PFSK-1 (cell line): Measurements from ENCODE around the genes TP53INP2 and PROCR.

DNA sequence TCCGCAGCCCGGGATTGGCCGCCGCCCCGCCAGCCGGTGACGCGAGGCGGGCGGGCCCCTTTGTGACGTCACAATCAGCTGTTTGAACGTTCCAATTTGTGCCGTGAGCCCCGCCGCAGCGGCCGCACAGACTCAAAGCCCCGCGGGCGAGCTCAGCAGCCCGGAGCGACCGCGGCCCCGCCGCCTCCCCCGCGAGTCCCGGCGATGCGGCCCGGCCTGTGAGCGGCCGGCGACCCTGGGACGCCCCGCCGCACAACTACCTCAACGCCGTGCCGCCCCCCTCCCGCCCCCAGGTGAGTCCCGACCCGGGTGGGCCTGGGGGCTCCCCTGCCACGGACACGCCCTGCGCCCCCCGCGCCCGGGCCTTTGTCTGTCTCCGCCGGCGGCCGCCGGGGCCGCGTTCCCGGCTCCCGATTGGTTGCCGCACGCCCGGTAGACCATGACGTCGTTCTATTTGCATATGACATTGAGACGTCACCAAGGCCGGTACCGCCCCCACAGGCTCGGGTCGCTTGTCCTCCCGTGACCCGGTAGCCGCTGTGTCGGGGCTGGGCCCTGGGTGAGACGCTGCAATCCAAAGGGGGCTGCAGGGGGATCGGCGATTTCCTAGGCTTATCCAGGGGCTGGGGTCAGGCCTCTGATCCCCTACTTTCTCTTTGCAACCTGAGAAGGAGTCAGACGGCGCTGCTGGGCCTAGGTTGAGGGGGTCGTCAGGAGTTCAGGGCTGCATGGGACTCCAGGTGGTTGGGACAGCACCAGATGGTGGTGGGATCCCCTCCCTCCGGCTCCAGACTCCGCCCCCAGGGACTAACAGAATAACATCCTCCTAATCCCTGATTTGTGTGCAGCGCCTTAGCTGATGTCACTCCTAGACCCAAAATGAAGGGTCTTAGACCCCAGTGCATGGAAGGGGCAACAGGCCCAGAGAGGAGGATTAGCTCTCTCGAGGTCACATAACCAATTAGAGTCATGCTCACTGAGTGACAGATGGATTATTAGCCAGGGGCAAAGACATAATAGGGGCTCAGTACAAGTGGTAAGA is at the start of gene TP53INP2:
Gene TP53INP2, plus strand, starts transcription at position 125 of the 1,042 bp plus-strand sequence.
- RRBS = 2% methylated on average over 30 of the region's 83 CpGs

GRCh38 chr20:34713721-34714099 is 9.6 kb downstream of the TP53INP2 start:
- RRBS = no CpG with 5 or more reads among the region's 1 CpG

GRCh38 chr20:34821967-34822717 is 3.3 kb downstream of the NCOA6 start:
- RRBS = no CpG with 5 or more reads among the region's 7 CpGs

DNA sequence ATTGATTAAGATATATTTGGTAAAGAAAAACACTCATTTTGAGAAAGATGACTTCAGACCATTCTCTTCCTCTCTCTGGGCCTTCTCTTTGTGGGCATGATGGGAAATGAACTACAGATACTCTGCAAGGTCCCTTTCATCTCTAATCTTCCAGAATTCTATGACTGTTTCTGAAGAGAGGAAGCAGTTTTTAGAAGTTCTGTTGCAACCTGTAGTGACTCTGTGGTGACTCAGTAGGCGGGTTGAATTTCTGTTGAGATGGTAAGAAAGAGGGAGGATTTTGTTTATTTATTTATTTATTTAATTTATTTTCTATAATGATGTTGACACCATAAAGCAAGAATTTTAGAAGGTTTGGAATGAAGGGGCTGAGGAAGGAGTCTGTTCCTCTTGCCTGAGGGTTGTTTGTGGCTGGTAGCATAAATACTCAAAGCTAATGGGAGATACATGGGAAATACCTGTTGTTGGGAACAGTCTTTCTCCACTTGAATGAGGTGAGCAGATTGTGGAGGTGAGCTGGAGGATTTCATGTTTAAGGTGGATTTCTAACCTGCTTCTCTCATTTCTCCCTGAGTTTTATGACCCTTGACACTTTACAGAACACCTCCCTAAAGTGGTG is 14.9 kb downstream of the ACSS2 start:
- RRBS = no CpG with 5 or more reads among the region's 1 CpG

DNA sequence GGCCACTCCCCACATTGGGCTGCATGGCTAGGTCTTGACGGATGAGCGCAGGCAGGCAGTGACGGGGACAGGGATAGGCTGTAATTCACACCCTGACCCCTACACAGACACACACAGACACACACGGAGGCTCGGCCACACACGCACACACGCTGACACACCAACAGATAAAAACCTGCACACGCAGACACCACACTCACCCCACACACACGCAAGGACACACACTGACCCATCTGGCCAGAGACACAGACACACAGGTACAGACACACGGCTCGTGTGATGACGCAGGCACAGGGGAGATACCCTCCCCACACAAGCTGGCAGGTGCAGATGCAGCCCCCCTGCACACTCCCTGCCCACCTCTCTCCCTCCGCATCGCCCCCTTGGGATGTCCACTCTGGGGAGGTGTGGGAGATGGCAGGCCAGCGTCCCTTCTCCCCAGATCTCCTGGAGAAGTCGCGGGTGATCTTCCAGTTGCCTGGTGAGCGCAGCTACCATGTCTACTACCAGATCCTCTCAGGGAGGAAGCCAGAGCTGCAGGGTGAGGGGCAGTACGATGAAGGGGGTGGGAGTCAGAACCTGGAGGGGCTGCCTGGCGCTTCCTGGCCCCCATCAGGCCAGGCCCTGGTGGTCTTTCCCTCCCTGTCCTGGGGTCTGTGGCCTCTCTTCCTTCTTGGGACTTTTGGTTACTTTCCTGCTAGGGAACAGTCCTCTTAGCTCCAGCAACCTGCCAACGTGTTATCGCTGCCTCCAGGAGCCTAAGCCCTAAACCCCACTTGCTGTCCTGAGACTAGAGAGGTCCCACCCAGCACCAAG is 30.2 kb downstream of the MYH7B start:
- RRBS = no CpG with 5 or more reads among the region's 22 CpGs

GRCh38 chr20:35171615-35172503 is at the start of gene PROCR:
Gene PROCR, plus strand, starts transcription at chr20:35172072.
- RRBS = no CpG with 5 or more reads among the region's 16 CpGs

DNA sequence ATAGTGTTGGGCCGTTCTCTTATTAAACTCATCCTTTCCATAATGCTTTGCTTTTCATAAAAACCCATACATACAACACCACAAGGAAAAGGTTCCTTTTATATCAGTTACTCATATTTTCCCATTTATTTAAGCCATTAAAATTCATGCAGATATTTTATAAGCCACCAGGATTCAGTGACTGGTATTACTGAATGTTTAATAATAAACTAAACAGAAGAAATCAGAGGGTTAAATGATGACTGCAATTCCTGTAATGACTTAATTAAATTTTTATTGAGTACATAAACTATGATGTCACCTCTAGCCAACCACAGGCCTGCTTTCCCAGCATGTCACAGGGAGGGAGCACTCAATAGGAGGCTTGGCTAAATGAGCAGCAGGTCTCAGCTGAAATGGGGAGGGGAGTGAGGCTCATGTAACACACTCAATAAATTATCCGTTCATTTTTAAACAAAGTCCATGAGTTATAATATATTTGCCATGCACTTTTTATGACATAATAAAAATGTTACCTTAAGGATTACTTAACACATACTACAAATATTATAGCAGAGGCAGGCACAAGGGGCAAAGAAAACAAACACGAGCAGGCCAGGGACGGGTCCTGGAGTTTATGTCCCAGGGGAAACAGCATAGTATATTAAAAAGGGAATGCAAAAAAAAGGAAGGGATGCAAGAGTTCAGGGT is 26.9 kb upstream of the FAM83C start:
- RRBS = no CpG with 5 or more reads among the region's 4 CpGs

DNA sequence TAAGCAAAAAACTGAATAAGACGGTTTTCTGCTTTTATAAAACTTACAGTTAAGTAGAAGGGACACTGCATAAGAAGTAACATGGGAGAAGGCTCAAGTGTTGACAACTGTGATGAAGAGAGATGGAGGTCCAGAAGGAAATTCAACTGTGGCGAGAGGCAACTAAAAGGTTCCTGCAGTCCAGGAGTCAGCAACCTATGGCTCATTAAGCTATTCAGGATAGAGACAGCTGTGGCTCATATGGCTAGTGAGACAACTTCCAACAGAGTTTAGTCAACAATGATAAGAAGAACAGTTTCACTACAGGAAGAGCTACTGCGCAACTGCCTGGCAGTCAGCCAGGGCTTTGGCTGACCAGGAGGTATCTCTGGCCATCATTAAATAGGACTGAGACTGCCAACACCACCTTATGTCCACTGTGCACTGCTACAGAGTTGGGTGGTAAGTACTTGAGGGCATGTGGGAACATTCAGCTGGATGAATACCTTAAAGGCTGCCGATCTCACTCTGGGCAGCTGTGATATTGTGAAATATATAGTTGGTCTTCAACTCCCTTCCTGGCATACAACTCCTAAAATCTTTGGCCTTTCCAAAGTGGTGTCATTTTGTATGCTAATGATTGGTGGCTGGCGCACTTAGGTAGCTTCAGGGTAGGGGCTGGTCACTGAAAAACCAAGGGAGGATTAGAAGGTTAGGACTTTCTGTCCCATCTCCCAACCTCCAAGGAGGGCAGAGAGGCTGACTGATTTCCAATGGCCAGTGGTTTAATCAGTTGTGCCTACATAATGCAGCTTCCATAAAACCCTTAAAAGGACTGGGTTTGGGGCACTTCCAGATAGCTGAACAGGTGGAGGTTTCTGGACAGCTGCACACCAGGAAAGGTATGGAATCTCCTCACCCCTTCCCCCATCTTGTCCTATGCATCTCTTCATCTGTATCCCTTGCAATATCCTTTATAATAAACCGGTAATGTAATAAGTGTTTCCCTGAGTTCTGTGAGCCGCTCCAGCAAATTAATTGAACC is 52.3 kb upstream of the FAM83C start:
- RRBS = no CpG with 5 or more reads among the region's 7 CpGs

- RRBS = no CpG with 5 or more reads among the region's 3 CpGs
Observed at GRCh38 chr20:35474109-35474726, 18.8 kb downstream of the CEP250 start.

DNA sequence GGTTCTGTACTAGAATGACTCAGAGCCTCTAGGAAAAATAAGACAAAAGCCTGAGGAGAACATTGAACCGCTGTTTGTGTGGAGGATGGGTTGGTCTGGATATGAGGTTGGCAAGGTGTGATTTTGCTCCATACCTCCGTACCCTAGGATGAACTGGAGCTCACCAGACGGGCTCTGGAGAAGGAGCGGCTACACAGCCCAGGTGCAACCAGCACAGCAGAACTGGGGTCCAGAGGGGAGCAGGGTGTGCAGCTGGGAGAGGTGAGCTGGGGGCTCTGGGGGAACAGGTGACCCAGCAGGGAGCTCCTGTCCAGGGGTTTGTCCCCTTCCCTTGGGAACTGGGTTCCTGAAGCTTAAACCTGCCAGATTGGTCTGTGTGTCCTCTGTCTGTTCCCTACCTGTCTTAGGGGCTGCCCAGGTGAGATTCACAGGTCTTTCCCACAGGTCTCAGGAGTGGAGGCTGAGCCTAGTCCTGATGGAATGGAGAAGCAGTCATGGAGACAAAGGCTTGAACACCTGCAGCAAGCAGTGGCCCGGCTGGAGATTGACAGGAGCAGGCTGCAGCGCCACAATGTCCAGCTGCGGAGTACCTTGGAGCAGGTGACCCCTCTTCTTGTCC is 21.8 kb downstream of the C20orf173 start:
- RRBS = no CpG with 5 or more reads among the region's 7 CpGs

GRCh38 chr20:35545645-35546771 is 4.1 kb downstream of the ERGIC3 start:
- RRBS = no CpG with 5 or more reads among the region's 7 CpGs

DNA sequence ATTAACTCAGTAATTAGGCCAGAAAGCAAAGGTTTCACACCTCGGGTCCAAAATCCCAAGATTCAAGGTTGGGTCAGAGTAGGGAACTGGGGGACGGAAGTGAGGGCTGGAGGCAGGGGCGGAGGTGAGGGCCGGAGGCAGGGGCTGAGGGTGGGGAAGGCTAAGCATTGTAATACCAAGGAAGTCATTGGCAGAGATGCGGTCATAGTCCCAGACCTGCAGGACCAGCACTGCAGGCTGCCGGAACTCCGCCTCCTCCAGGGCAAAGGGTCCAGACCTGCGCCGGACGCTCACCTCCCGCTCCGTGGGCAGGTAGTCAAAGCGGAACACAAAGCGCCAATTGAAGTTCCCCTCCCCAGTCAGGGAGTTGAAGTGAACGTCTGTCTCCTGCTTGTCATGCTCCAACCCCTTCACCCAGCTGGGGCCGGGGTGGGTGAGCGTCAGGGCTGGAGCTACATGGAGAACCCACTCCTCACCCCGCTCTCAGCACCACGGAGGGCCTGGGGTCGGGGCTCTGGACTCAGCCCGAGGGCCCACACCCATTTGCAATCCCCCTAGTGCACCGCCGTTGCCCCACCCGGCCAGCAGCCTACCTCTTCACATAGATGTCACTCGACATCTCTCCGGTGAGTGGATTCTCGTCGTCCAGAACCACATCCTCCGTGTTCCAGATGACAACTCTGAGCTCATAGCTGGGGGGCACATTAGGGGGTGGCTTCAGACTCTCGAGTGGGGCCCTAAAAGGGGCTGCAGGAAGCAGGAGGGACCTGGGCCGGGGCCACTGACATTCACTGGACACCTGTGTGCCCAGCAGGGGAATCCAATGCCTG is 18.3 kb downstream of the ERGIC3 start:
- RRBS = 100% methylated on average over 2 of the region's 31 CpGs

- RRBS = no CpG with 5 or more reads among the region's 19 CpGs
Observed at GRCh38 chr20:35599650-35600308, 15.8 kb upstream of the SPAG4 start.

GRCh38 chr20:35654127-35655183 is 10.2 kb downstream of the CPNE1 start:
- RRBS = no CpG with 5 or more reads among the region's 18 CpGs

GRCh38 chr20:35687319-35687791 is 11.8 kb downstream of the NFS1 start:
- RRBS = no CpG with 5 or more reads among the region's 10 CpGs

GRCh38 chr20:35700298-35701055 is 1.3 kb downstream of the ROMO1 start:
- RRBS = no CpG with 5 or more reads among the region's 7 CpGs

DNA sequence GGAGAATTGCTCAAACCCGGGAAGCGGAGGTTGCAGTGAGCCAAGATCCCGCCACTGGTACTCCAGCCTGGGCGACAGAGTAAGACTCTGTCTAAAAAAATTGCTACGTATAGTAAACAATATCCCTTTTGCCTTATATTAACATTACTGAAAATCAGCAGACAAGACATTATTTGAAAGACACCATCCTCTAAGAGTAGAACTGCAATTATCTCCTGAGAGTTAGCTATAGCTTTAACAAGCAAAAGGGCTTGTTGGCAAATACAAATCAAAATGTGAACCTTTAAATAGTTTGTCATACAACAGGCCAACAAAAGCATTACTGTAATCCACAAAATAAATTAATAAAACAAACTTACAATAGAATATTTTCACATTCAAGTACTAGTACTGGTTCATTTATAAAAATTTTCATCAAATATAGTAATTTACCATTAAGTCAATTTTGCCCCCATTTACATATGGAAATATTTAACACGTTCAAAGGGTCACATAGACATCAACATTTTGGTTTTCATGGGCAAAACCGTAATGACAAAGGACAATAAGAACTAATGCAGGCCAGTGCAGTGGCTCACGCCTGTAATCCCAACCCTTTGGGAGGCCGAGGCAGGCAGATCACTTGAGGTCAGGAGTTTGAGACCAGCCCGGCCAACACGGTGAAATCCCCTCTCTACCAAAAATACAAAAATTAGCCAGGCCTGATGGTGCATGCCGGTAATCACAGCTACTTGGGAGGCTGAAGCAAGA is 9.4 kb downstream of the RBM39 start:
- RRBS = no CpG with 5 or more reads among the region's 12 CpGs

DNA sequence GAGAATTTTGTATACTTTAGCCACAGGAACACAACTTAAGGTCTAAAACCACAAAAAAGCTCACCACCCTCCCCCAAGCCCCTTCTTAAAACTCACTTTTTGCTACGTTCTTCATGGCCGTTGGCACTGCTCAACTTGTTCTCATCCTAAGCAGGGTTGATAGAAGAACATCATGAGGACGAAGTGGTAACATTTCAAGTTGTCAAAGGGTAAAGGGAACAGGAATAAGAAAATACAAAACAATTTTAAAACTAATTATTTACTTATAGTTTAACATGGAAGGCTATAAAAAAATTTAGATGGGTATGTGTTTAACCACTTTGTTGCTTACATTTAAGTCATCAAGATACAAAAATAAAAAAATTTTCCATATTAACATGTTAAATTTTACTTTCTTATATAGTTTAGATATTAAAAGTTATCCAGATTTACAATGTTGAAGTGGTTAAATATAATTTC is 3.2 kb downstream of the RBM39 start:
- RRBS = no CpG with 5 or more reads among the region's 3 CpGs

GRCh38 chr20:36086576-36087212 is 67.8 kb upstream of the EPB41L1 start:
- RRBS = no CpG with 5 or more reads among the region's 3 CpGs

DNA sequence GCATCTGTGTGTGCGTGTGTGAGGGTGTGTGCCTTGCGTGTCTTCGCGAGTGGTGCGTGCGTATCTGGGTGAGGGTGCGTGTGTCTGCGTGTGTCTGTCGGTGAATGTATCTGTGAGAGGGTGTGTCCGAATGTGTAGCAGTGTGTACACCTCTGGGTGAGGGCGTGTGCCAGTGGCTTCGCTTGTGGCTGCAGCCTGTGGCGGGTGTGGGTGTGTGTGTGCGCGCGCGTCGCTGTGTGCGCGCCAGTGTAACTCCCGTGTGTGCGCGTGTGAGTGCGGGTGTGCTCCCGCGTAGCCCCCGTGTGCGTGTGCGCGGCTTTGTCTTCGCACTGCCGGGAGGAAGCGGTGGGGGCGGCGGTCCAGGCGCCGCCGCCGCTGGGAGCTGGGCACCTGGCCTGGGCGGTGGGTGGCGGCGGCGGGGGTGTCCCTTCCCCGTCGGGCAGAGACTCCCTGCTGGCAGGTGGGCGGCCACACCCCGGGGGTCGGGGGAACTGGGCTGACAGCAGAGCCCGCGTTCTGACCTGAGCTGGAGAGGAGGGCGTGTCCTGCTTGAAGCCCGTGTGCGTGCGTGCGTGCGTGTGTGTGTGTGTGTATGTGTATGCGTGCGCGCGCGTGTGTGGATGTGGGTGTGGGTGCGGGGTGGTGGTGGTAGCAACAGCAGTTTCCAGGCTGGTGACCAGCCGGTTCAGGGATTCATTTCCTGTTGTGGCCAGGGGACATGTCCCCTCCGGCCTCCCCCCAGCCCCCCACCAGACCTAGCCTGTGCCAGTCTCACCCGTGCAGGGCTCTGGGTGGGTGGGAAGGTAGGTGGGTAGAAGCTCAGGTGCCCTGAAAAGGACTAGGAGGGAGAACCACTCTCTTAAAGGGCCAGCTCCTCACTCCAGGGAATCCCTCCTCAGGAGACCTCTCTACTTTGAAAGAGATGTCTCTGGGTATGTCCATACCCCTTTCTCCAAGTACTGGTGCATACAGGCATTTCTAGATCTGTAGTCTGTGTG is 61.1 kb upstream of the EPB41L1 start:
- RRBS = 18% methylated on average over 1 of the region's 65 CpGs